K562 (cell line): Measurements from ENCODE around the genes CD1B and FCRL6.

DNA sequence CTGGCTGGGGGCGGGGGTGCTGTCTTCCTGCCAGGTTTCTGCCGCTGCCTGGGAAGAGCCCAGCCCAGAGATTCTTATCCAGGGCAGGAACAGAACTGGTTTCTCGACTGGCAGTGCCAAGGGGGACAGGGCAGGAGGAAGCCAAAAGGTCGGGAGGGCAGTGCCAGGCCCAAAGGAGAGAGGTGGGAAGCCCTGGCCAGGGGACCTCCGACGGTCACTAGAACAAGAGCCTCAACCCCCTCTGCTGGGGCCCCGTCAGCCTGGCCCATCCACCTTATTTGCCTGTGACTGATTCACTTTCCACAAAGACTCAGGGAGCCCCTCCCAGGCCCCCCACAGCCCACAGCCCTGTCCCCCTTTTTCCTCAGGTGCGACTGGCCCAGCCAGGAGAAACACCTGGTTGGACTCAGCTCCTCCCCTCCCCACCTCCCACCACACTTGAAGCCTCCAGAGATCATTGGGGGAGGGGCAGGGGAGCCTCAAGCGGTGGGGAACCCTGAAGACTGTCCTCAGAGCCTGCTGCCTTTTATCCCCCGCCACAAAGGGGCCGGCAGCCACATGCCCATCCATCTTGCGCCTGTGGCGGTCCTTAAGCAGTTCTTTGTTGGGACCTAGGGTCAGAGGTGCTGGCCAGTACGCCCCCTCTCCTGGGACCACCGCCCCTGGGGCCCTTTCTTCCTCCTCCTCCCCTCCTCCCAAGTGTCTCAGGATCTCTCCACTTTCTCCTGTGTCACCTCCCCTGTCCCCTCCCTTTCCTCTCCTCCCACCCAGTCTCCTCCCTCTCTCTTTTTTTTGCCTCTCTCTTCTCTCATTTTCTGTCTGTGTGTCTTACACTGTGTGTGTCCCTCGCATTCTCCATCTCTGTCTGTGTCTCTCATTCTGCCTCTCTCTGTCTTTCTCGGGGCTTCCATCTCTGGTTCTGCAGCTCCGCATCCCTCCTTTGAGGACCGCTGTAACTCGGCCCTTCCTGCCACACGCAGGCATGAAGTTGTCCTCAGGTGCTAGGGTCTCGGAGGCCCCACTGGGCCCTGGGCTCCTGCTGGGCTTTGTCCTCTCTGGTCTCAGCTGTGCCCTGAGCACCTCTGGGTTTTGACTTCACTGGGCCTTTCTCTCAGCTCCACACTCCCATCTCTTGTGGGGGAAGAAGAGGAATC, 12.3 kb downstream of the CRABP2 start:
- RAMPAGE, long total RNA: no peak
- RRBS: no CpG with 5 or more reads among the region's 22 CpGs
PRO-cap:
- standard: bidirectional peak, plus-strand start at position 471 of the sequence, minus-strand start at position 431 of the sequence; bidirectional peak, plus-strand start at position 811 of the sequence, minus-strand start at position 701 of the sequence
- CoPRO, capped RNA only, 2 experiments: peak in 2 of 2 experiments; most common plus-strand start position 811 of the sequence (in 2); most common minus-strand start position 701 of the sequence (in 2)
- CoPRO, capped and uncapped RNA, 2 experiments: peak in 1 of 2 experiments; most common plus-strand start position 811 of the sequence (in 1); most common minus-strand start position 701 of the sequence (in 1)
- CoPRO, uncapped RNA only, 2 experiments: no peak in any of the 2 experiments
CAGE:
- cytosol, long polyA plus RNA: no peak
- long polyA plus RNA: no peak
- nucleolus, long total RNA: no peak
- nucleus, long polyA plus RNA: no peak

DNA sequence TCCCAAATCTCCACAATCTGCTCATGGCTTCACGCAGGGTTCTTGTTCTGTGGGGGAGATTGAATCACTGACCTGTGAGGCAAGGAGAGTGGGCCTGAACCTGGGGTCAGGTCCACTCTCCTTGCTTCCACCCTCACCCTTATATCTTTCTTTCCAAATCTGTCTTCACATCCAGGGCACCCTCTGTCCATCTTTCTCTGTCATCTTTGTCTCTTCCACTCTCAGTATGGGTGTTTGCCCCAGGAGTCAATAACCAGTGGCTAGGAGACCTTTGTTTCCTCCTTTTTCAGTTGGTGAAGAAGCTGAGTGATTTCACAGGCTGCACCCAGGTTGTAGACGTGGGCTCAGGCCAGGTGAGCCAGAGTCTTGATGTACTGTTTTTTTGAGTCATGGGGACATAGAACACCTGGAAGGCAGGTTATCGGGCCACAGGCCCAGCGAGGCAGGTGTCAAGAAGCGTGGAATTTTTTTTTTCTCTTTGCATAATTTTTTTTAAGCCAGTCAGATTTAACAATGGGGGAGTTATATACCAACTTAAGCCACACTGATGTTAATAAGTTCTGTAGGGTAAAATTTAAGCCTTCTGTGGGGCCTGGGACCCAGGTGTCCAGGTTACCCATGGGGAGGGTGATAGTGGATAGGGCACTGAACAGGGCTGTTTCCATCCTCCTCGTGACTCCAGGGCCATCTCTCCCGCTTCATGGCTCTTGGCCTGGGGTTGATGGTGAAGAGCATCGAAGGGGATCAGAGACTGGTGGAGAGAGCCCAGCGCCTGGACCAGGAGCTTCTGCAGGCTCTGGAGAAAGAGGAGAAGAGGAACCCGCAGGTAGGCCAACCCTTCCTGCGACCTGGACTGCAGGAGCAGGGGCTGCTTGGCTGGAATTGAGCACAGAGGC, 4.4 kb upstream of the ISG20L2 start:
- RAMPAGE, long total RNA: no peak
- RRBS: no CpG with 5 or more reads among the region's 11 CpGs
PRO-cap:
- standard: no peak
- CoPRO, capped RNA only, 2 experiments: no peak in any of the 2 experiments
- CoPRO, capped and uncapped RNA, 2 experiments: no peak in any of the 2 experiments
- CoPRO, uncapped RNA only, 2 experiments: peak in 1 of 2 experiments; most common plus-strand start position 156 of the sequence (in 1); most common minus-strand start position 143 of the sequence (in 1)
CAGE:
- cytosol, long polyA plus RNA: no peak
- long polyA plus RNA: no peak
- nucleolus, long total RNA: no peak
- nucleus, long polyA plus RNA: no peak

GRCh38 chr1:156743529-156743983, 2.7 kb upstream of the MRPL24 start:
- RAMPAGE, long total RNA: no peak
- RRBS: 96% methylated on average over 3 of the region's 7 CpGs
PRO-cap:
- standard: unidirectional peak, minus-strand start at chr1:156743719
- CoPRO, capped RNA only, 2 experiments: no peak in any of the 2 experiments
- CoPRO, capped and uncapped RNA, 2 experiments: no peak in any of the 2 experiments
- CoPRO, uncapped RNA only, 2 experiments: no peak in any of the 2 experiments
CAGE:
- cytosol, long polyA plus RNA: no peak
- long polyA plus RNA: no peak
- nucleolus, long total RNA: no peak
- nucleus, long polyA plus RNA: no peak

GRCh38 chr1:156808830-156809436, 7.7 kb downstream of the SH2D2A start:
- RAMPAGE, long total RNA: no peak
- RRBS: 94% methylated on average over 3 of the region's 12 CpGs
PRO-cap:
- standard: no peak
- CoPRO, capped RNA only, 2 experiments: no peak in any of the 2 experiments
- CoPRO, capped and uncapped RNA, 2 experiments: peak in 1 of 2 experiments; most common minus-strand start chr1:156809368 (in 1)
- CoPRO, uncapped RNA only, 2 experiments: peak in 2 of 2 experiments; most common plus-strand start chr1:156809197 (in 1); most common minus-strand start chr1:156808898 (in 1)
CAGE:
- cytosol, long polyA plus RNA: no peak
- long polyA plus RNA: no peak
- nucleolus, long total RNA: no peak
- nucleus, long polyA plus RNA: no peak

DNA sequence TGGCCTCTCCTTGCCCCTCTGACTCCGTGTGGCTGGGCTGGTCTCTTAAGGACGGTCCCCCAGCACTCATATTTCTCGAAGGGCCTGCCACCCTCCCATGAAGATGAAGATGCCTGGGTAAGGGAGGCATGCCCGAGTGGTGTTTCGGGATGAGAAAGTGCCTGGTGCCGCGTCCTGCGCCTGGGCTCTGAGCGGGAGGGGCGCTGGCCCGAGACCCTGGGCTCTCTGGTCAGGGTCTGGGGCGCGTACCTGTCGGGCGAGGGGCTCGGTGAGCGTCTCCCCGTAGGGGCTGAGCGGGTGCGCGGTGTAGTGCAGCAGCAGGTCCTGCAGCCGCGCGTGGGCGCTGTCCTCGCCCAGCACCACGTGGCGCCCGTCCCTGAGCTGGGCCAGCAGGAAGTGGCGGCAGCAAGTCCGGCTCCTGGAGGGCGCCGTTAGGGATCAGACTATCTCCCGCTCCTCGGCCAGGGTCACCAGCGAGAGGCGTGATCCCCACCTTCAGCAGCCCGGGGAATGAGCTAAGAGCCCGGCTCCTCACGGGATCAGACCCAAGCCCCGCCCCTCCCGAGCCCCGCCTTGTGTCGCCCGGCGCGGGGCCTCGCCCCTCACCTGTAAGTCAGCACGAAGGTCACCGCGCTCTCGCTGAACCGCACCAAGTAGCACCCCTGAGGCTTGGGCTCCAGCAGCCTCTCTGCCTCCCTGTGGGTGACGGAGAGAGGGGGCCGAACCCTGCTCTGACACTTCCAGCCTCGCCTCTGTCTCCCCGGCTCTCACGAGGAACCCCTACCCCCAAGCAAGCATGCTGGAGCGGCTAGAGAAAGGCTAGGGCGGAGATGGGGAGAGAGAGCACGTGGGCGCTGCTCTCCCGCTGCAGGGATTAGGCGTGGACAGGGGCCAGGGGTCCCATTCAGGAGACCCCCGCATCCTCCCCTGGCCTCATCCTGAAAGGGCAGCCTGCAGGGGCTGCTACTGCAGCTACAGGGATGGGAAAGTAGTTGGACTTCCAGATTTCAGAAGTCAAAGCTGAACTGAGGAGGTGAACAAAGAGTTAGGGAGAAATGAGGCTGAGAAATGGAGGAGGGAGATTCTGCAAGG, 2.7 kb downstream of the SH2D2A start:
- RAMPAGE, long total RNA: start-site peak on the minus strand centred at position 433 of the sequence, 169 bp wide, 295 and 122 reads in 2 replicates
- RRBS: 2% methylated on average over 13 of the region's 65 CpGs
PRO-cap:
- standard: bidirectional peak, plus-strand start at position 373 of the sequence, minus-strand start at position 512 of the sequence
- CoPRO, capped RNA only, 2 experiments: peak in 2 of 2 experiments; most common plus-strand start position 405 of the sequence (in 1); most common minus-strand start position 345 of the sequence (in 1)
- CoPRO, capped and uncapped RNA, 2 experiments: peak in 2 of 2 experiments; most common plus-strand start position 405 of the sequence (in 1); most common minus-strand start position 338 of the sequence (in 1)
- CoPRO, uncapped RNA only, 2 experiments: no peak in any of the 2 experiments
CAGE:
- cytosol, long polyA plus RNA: no peak
- long polyA plus RNA: no peak
- nucleolus, long total RNA: no peak
- nucleus, long polyA plus RNA: no peak

- RAMPAGE, long total RNA: no peak
- RRBS: 96% methylated on average over 4 of the region's 10 CpGs
PRO-cap:
- standard: no peak
- CoPRO, capped RNA only, 2 experiments: no peak in any of the 2 experiments
- CoPRO, capped and uncapped RNA, 2 experiments: no peak in any of the 2 experiments
- CoPRO, uncapped RNA only, 2 experiments: no peak in any of the 2 experiments
CAGE:
- cytosol, long polyA plus RNA: no peak
- long polyA plus RNA: no peak
- nucleolus, long total RNA: no peak
- nucleus, long polyA plus RNA: no peak
These were observed 1.5 kb downstream of the SH2D2A start for GRCh38 chr1:156814847-156815786.

- RAMPAGE, long total RNA: no peak
- RRBS: no CpG with 5 or more reads among the region's 13 CpGs
PRO-cap:
- standard: bidirectional peak, plus-strand start at chr1:156914777, minus-strand start at chr1:156914544
- CoPRO, capped RNA only, 2 experiments: peak in 2 of 2 experiments; most common plus-strand start chr1:156914628 (in 1); most common minus-strand start chr1:156914510 (in 2)
- CoPRO, capped and uncapped RNA, 2 experiments: peak in 2 of 2 experiments; most common plus-strand start chr1:156914635 (in 1); most common minus-strand start chr1:156914510 (in 2)
- CoPRO, uncapped RNA only, 2 experiments: peak in 2 of 2 experiments; most common plus-strand start chr1:156914626 (in 1); most common minus-strand start chr1:156914510 (in 2)
CAGE:
- cytosol, long polyA plus RNA: no peak
- long polyA plus RNA: no peak
- nucleolus, long total RNA: no peak
- nucleus, long polyA plus RNA: no peak
These were observed 5.9 kb upstream of the LRRC71 start for GRCh38 chr1:156914399-156915070.

GRCh38 chr1:156972546-156973278, 52.3 kb downstream of the LRRC71 start:
- RAMPAGE, long total RNA: no peak
- RRBS: no CpG with 5 or more reads among the region's 1 CpG
PRO-cap:
- standard: no peak
- CoPRO, capped RNA only, 2 experiments: no peak in any of the 2 experiments
- CoPRO, capped and uncapped RNA, 2 experiments: no peak in any of the 2 experiments
- CoPRO, uncapped RNA only, 2 experiments: no peak in any of the 2 experiments
CAGE:
- cytosol, long polyA plus RNA: no peak
- long polyA plus RNA: no peak
- nucleolus, long total RNA: no peak
- nucleus, long polyA plus RNA: no peak

GRCh38 chr1:157106274-157106947, 6.8 kb upstream of the ETV3L start:
- RAMPAGE, long total RNA: no peak
- RRBS: no CpG with 5 or more reads among the region's 7 CpGs
PRO-cap:
- standard: no peak
- CoPRO, capped RNA only, 2 experiments: no peak in any of the 2 experiments
- CoPRO, capped and uncapped RNA, 2 experiments: no peak in any of the 2 experiments
- CoPRO, uncapped RNA only, 2 experiments: no peak in any of the 2 experiments
CAGE:
- cytosol, long polyA plus RNA: no peak
- long polyA plus RNA: no peak
- nucleolus, long total RNA: no peak
- nucleus, long polyA plus RNA: no peak

DNA sequence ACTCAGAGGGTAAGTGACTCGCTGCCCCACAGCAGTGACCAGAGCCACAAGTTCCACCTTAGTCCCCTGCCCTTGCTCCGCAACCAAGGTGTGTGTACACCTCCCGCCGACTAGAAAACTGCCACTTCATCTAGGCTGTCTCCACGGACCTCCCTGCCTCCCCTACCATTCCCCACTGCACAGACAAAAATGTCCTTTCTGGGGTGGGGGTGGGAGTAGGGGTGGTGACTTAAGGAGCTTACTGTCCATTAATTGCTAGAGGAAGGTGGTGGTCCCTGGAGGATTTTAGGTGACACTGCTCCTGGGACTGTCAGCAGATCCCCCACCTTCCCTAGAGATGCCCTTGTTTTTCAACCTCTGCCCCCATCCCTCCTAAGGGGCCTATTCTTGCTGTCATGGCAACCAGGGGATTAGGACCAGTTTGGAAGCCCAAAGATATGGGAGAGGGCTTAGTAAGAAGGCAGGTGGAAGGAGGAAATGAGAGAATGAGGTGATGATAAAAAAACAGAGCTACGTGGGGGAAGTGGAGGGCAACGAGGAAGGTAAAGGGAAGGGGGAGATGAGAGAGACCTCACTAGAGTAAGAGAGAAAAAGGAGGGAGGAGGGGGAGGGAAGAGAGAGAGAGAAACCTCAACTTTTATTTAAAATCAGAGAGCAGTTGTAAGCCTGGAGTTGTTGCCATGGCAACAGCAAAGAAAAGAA, 20.3 kb downstream of the KIRREL1 start:
- RAMPAGE, long total RNA: no peak
- RRBS: no CpG with 5 or more reads among the region's 7 CpGs
PRO-cap:
- standard: no peak
- CoPRO, capped RNA only, 2 experiments: no peak in any of the 2 experiments
- CoPRO, capped and uncapped RNA, 2 experiments: no peak in any of the 2 experiments
- CoPRO, uncapped RNA only, 2 experiments: no peak in any of the 2 experiments
CAGE:
- cytosol, long polyA plus RNA: no peak
- long polyA plus RNA: no peak
- nucleolus, long total RNA: no peak
- nucleus, long polyA plus RNA: no peak

GRCh38 chr1:158018870-158019854, 25.7 kb downstream of the KIRREL1 start:
- RAMPAGE, long total RNA: no peak
- RRBS: no CpG with 5 or more reads among the region's 9 CpGs
PRO-cap:
- standard: no peak
- CoPRO, capped RNA only, 2 experiments: no peak in any of the 2 experiments
- CoPRO, capped and uncapped RNA, 2 experiments: no peak in any of the 2 experiments
- CoPRO, uncapped RNA only, 2 experiments: no peak in any of the 2 experiments
CAGE:
- cytosol, long polyA plus RNA: no peak
- long polyA plus RNA: no peak
- nucleolus, long total RNA: no peak
- nucleus, long polyA plus RNA: no peak

DNA sequence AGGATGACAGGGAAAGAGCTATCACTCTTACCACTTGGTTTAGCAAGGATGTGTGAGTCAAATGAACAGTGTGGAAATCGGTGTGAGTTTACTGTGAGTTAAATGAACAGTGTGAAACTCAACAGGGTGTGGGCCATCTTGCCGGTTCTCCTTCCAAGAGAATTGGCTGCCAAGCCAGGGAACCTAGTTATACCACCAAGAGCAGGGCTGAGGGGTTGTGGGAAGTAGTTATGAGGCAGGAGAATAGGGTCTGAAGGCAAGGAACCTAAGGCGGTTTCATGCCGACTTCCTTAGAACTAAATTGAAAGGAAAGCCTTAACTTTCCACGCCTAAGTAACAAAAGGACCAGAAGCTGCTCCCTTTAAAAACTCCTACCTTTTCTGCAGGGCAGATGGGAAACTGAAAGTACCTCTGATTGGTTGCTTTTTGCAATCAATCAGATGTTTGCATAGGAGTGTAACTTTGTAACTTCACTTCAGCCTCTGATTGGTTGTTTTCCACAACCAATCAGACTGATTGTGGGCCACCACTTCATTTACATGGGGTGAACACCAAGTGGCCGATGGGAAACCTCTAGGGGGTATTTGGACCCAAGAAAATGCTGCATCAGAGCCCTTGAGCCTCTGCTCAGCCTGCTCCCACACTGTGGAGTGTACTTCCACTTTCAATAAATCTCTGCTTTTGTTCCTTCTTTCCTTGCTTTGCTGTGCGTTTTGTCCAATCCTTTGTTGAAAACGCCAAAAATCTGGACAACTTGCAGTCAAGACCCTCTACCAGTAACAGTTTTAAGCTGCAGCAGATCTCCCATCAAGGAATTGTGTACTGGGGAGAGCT, 19.7 kb upstream of the SMIM42 start:
- RAMPAGE, long total RNA: no peak
- RRBS: no CpG with 5 or more reads among the region's 8 CpGs
PRO-cap:
- standard: bidirectional peak, plus-strand start at position 609 of the sequence, minus-strand start at position 382 of the sequence
- CoPRO, capped RNA only, 2 experiments: no peak in any of the 2 experiments
- CoPRO, capped and uncapped RNA, 2 experiments: no peak in any of the 2 experiments
- CoPRO, uncapped RNA only, 2 experiments: no peak in any of the 2 experiments
CAGE:
- cytosol, long polyA plus RNA: no peak
- long polyA plus RNA: no peak
- nucleolus, long total RNA: no peak
- nucleus, long polyA plus RNA: no peak

DNA sequence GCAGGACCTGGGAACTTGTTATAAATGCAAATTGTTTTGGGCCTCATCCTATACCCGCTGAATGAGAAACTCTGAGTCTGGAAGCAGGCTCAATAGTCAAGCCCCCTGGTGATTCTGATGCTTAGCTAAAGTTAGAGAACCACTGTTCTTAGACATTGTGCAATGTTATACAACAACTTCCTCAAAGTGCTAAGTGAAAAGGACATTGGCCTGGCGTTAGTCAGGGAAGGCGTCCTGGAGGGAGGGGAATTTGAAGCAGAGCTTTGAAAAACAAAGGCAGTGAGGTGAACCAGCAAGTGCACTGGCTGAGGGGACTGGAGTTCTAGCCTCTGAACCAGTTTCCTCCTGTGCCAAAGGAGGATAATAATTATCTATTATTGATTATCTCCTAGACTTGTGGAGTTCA, 5.1 kb downstream of the CD1D start:
- RAMPAGE, long total RNA: no peak
- RRBS: no CpG with 5 or more reads among the region's 3 CpGs
PRO-cap:
- standard: no peak
- CoPRO, capped RNA only, 2 experiments: no peak in any of the 2 experiments
- CoPRO, capped and uncapped RNA, 2 experiments: no peak in any of the 2 experiments
- CoPRO, uncapped RNA only, 2 experiments: no peak in any of the 2 experiments
CAGE:
- cytosol, long polyA plus RNA: no peak
- long polyA plus RNA: no peak
- nucleolus, long total RNA: no peak
- nucleus, long polyA plus RNA: no peak

GRCh38 chr1:158331431-158331876, at the start of gene CD1B:
TSS of gene CD1B (minus strand) at chr1:158331531.
- RAMPAGE, long total RNA: no peak
- RRBS: no CpG with 5 or more reads among the region's 1 CpG
PRO-cap:
- standard: no peak
- CoPRO, capped RNA only, 2 experiments: no peak in any of the 2 experiments
- CoPRO, capped and uncapped RNA, 2 experiments: no peak in any of the 2 experiments
- CoPRO, uncapped RNA only, 2 experiments: no peak in any of the 2 experiments
CAGE:
- cytosol, long polyA plus RNA: no peak
- long polyA plus RNA: no peak
- nucleolus, long total RNA: no peak
- nucleus, long polyA plus RNA: no peak

DNA sequence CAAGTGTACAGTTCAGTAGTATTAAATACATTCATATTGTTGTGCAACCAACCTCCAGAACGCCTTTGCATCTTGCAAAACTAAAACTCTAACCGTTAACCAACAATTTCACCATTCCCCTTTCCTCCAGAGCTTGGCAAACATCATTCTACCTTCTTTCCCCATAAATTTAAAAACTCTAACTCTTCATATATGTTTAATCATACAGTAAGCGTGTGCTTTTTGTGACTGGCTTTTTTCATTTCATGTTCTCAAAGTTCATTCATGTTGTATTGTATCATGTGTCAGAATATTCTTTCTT, 2.2 kb downstream of the MNDA start:
- RAMPAGE, long total RNA: no peak
- RRBS: no CpG with 5 or more reads among the region's 3 CpGs
PRO-cap:
- standard: no peak
- CoPRO, capped RNA only, 2 experiments: no peak in any of the 2 experiments
- CoPRO, capped and uncapped RNA, 2 experiments: no peak in any of the 2 experiments
- CoPRO, uncapped RNA only, 2 experiments: no peak in any of the 2 experiments
CAGE:
- cytosol, long polyA plus RNA: no peak
- long polyA plus RNA: no peak
- nucleolus, long total RNA: no peak
- nucleus, long polyA plus RNA: no peak

DNA sequence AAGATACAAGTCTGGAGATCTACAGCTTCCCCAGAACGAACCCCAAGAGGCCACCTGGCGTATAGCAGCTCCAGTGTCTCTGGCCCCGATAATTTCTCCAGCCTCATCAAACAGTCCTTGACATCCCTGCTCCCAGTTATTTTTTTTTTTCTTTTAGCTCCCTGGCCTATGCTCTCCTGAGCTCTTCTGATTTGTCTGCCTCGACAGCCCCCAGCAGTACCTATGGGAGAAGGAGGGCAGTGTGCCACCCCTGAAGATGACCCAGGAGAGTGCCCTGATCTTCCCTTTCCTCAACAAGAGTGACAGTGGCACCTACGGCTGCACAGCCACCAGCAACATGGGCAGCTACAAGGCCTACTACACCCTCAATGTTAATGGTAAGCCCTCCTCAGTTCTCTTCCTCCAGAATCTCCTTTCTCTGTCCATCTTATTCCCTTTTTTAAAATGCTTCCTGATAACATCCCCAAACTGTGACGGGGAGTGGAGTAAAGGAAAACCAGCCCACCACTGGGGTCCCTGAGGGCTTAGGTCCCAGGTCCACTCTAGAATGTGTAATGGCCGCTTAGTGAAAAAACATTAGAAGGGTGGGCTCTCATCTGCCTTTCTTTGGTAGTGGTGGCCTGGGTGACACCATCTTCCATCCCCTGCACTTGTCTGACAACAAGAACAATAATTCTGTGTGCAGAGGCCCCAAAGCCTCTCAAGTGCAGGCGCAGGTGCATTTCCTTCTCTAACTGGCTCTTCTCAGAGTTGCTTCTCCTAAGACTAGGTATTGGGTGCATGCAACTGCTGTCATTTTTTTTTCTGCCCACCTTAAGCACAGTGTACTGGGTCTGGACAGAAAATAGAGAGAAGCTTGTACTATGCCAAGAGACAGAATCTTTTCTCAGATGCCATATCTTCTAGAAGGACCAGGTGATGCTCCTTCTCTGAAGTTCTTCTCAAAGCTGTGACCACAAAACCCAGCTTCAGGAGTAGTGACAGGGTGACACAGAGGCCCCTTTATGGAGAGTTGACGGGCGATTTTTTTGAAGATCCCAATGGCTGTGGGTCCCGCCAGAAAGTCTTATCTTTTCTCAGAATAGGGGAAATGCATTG, 7.6 kb upstream of the ACKR1 start:
- RAMPAGE, long total RNA: no peak
- RRBS: no CpG with 5 or more reads among the region's 11 CpGs
PRO-cap:
- standard: no peak
- CoPRO, capped RNA only, 2 experiments: no peak in any of the 2 experiments
- CoPRO, capped and uncapped RNA, 2 experiments: no peak in any of the 2 experiments
- CoPRO, uncapped RNA only, 2 experiments: no peak in any of the 2 experiments
CAGE:
- cytosol, long polyA plus RNA: no peak
- long polyA plus RNA: no peak
- nucleolus, long total RNA: no peak
- nucleus, long polyA plus RNA: no peak

- RAMPAGE, long total RNA: no peak
- RRBS: no CpG with 5 or more reads among the region's 8 CpGs
PRO-cap:
- standard: no peak
- CoPRO, capped RNA only, 2 experiments: no peak in any of the 2 experiments
- CoPRO, capped and uncapped RNA, 2 experiments: no peak in any of the 2 experiments
- CoPRO, uncapped RNA only, 2 experiments: no peak in any of the 2 experiments
CAGE:
- cytosol, long polyA plus RNA: no peak
- long polyA plus RNA: no peak
- nucleolus, long total RNA: no peak
- nucleus, long polyA plus RNA: no peak
These were observed at the start of gene FCRL6 for GRCh38 chr1:159802217-159802655. TSS of gene FCRL6 (plus strand) at chr1:159802360.